Hematopoietic multipotent progenitor cell (in vitro differentiated cells): ENCODE results near the genes SLC1A4, ACTR2 and PLEK.

GRCh38 chr2:64748652-64749083, 95.0 kb upstream of the SERTAD2 start:
- CAGE, long polyA plus RNA = no peak

GRCh38 chr2:64988577-64989545, at the start of gene SLC1A4:
SLC1A4 (plus strand) TSS chr2:64989399.
- CAGE, long polyA plus RNA = no peak

- CAGE, long polyA plus RNA = no peak
These were observed 28.3 kb downstream of the CEP68 start for GRCh38 chr2:65084127-65085274.

DNA sequence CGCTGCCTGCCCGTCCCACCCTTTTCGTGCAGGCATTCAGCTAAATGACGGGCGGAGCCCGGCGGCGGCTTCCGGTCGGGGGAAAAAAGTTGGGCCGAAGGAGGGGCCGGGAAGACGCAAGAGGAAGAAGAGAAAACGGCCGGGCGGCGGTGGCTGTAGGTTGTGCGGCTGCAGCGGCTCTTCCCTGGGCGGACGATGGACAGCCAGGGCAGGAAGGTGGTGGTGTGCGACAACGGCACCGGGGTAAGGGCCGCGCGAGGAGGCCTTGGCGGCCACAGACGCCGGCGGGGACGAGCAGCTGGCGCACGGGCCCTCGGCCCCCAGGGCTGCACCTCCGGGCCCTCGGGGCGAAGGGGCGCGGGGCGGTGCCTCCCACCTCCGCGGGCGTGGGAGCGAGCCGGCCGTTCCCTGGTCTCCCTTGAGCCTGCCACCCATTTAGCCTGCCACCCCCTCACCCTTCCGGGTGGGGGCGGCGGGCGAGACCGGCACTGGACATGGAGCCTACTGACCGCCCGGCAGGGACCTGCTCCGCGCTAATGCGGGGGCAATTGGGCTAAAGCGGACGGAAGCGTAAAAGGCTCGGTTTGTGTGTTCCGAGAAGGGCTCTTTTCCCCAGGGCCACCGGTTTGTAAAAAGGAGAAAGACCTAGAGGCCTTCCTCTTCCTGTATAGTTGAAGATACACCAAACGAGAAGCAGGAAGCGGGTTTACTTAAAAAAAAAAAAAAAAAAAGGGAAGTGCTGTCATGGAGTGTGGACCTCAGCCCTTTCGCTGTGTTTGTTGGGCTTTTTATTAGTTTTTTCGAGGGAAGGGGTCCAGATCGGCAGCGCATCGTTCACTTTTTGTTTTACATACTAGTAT, at the start of gene ACTR2:
TSS of gene ACTR2 (plus strand) at position 117 of the 860 bp plus-strand sequence.
- CAGE, long polyA plus RNA = start-site peak on the plus strand centred at position 119 of the sequence, 45 bp wide, 1,918 reads

DNA sequence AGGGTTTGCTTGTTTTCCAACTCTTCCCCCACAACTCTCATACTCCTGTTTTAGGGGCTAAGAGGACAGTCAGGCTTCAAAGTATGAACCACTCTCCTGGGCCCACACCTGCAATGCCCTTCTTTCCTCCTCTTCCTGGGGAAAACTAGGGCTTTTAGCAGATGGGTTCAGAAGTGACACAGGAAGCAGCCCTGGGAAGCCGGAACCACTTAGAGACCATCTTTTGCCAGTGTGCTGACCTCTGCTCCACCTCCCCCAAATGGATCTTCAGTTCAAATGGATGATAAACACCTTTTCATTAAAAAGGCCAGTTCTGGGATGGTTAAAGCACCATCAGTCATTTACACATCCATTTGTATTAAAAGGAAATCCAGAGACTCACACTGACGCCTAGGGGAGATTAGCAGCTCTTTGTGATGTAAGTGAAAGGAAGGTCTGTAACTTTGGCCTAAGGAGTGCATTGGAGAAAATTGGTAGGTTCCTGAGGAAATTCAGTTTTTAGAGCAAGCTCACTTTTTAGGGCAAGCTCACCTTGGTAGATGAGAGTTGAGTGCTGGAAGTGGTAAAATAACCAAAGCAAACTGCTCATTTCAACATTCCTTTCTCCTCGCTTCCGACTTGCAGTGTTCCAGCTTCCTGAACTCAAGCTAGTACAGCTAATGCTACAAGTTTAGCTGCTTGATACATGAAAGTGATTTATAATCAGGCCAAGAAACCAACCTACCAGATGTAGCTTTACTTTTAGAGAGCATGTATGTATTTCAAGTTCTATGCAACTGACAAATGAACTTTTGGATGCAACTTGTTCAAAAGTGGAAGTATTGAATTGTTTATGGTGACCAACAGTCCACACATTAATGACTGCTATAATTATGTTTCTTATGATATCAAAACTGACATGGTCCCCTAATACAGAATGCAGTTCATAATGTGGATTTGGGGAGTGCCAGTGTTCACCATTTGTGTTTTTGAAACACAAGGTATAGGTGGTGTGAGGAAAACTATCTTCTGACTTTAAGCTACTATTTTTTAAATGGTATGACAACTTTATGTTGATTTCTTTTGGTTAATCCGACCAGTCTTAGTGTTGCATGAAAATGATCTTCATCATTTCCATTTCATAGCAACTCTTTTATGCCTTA, 47.8 kb downstream of the ACTR2 start:
- CAGE, long polyA plus RNA = no peak

DNA sequence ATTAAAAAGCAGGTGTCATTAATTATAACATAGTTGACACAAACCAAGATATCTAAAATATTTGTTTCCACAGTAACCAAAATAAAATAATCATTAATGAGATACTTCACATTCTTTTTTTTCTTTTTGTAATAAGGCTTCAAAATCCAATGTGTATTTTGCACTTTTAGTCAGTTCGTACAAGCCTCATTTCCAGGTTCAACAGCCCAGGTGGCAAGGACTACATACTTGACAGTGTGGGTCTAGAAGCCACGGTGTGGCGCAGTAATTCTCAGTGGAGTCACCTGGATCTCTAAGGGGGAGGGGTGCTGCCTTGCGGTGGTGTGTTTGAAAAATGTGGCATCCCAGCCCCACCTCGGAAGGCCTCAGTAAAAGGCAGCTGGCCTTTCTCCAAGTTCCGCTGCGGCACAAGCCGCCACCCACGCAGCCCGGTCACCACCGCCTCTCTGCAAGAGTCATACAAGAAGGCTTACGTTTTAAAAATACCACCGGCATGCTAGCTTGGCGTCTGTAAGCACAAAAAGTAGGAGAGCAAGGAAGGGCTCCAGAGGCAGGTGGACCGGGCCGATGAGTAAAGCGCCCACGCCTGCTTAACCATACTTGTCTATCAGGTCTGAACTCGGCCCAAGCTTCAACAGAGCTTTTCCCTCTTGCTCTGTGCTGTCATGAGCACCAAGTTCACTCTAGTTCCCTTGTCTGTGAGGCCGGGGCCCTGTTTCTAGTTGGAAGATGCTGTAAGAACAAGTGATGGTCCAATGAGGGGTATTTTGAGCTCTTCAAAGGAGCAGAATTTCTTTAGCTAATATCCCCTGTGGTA, 49.6 kb downstream of the SPRED2 start:
- CAGE, long polyA plus RNA = no peak

DNA sequence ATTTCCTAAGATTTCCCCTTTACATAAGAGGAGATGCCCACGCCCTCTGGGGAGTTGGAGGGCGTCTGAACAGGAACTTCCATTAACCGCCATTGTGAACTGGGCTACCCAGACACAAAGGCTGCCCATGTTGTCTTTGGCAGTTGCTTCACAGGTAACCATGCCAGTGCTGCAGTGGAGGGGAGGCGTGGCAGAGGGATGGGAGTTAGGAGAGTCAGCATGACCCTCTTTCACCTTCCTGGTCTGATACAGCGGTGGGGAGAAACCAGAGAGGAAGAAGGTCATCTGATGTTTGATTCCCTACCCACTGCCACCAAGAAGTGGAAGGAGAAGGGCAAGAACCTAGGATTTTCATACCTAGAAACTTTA, 47.1 kb downstream of the SPRED2 start:
- CAGE, long polyA plus RNA = no peak

DNA sequence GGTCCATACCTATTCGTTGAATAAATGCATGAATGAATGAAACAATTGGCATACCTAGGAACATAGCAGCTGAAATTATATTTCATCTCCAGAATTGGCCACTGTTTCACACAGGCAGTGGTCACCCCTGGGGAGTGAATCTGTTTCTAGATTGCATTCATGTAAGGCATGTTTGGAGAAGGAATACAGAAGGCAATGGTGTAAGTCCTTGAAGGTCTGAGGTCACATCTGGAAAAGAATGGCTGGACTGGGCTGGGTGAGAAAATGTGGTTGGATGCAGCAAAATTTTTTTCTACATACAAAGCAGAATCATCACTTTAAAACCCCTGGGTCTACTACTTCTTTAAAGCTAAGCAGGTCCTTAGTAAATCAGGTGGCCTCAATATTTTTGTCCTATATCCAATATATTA, 393.5 kb upstream of the SPRED2 start:
- CAGE, long polyA plus RNA = no peak

DNA sequence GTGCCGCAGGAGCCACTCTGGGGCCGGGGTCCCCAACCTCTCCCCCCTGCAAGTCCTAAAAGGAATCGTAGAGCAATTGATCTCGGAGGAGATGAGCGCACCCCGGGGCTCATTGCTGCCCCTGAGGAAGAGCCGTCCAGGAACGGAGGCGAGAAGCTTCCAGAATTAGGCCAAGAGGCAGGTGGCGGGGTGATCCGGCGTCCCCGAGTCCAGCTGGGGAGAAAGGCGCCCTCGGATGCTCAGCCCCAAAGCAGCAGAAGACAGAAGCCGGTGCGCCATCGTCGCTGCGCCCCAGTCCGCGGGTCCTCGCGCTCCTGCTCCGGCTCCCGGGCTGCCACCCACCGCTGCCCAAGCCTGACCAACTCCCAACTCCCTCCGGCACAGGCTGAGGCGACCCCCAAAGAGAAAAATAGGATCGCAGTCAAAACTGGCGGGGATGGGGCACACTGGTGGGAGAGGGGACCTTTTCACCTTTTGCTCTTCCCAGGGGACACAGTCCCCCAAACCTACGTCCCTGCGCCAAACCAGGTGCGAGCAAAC, 8.6 kb upstream of the MEIS1 start:
- CAGE, long polyA plus RNA = no peak

DNA sequence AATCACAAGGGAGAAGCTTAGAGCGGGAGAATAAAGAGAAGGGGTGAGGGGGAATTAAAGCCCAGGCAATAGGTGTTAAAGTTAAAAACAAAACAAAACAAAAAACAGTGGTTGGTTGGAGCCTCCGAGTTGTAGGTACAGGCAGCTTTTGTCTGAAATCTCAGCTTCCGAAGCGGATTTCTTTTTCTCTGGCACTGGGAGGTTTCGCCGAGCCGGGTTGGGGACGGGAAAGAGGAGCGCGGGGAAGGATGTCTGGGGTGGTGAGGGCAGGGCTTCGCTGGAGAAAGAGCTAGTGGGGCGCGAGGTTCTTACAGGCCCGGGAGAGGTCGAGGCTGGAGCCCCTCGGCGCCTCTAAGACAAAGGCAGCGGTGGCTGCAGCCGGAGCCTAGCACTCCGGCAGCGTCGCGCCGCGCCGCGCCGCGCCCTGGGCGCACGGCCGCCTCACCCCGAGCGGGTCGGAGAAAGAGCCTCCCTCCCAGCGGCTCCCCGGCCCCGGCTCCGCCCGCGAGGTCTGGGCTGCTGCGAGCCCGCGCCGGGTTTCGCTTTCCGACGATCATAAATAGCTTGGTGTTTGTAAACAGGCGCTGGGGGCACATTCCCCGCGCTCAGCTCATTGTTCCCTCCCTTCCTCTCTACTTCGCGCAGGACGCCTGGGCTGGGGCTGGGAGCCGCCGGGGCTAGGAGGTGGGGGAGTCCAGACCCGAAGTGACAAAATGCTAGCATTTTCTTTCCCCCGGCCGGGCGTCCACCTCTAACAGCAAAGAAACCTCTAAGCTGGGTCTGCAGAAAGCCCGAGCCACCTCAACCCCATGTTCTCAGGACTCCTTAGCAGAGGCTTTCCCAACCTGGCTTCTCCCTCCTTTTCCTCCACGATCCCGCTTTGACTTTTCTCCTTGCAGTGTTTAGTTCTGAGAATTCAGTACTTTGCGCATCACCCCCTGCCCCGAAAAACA, 867 bp upstream of the MEIS1 start:
- CAGE, long polyA plus RNA = no peak

GRCh38 chr2:66445637-66445825, 10.6 kb downstream of the MEIS1 start:
- CAGE, long polyA plus RNA = no peak

- CAGE, long polyA plus RNA = no peak
These were observed 147.9 kb downstream of the MEIS1 start for GRCh38 chr2:66582605-66583537.

- CAGE, long polyA plus RNA = no peak
These were observed 267.5 kb downstream of the MEIS1 start for GRCh38 chr2:66702197-66703016.

- CAGE, long polyA plus RNA = no peak
These were observed 155.7 kb downstream of the ETAA1 start for GRCh38 chr2:67552824-67553187.

GRCh38 chr2:67650624-67651268, 253.6 kb downstream of the ETAA1 start:
- CAGE, long polyA plus RNA = no peak

- CAGE, long polyA plus RNA = no peak
These were observed 290.0 kb downstream of the C1D start for GRCh38 chr2:67772755-67773232.

DNA sequence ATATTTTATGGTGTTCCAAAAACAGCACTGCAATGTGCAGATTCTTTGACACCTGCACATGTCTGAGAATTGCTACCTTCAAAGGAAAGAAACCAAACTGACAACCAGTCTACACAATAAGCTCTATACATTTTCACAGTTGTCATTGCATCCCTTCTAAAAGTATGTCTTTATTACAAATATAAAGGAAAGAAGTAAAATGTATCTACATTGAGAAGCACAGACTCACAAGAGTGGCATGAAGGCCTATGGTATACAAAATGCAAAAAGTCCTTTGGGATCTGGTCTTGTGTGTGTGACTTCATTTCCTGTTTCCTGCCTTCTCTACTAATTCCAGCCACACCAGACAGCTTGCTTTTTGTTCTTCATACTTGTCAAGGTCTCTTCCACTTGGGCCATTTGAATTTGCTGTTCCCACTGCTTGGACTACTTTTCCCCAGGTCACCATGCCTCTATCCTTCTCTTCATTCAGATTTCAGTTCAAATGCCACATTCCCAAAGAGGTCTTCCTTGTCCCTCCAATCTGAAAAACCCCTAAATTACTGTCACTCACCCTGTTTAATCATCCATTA, 6.3 kb downstream of the DNAAF10 start:
- CAGE, long polyA plus RNA = no peak

GRCh38 chr2:68251685-68252304, 537 bp downstream of the PPP3R1 start:
- CAGE, long polyA plus RNA = no peak

- CAGE, long polyA plus RNA = no peak
These were observed 1.6 kb downstream of the CNRIP1 start for GRCh38 chr2:68318287-68318511.

DNA sequence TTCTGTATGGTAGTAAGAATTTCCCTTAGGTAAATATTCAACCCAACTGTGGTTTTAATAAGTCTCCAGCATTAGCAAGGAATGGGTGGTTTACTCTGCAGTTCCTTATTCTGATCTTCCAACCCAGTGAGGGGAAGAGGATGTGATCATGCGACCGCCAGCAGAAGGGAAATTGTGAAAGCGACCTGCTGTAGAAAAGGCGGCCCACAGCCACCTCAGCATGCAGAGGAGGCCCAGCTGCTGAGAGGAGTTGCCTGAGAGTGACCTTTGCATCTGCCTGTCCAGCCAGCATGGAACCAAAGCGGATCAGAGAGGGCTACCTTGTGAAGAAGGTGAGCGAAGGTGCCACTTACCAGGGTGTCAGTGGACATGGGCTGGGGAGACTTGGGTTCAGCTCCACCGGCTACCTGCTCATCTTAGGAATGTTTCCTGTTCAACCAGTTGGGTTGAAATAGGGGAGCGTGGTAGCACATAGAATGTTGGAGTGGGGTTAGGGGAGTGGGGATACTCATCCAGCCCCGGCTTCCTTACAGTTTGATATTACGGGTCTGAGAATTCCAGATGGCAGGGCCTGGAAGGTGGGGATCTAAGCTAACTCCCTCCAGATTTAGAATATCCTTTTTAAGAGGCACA, at the start of gene PLEK:
TSS of gene PLEK (plus strand) at position 221 of the 633 bp plus-strand sequence.
- CAGE, long polyA plus RNA = start-site peak on the plus strand centred at position 98 of the sequence, 82 bp wide, 101 reads; start-site peak on the plus strand centred at position 262 of the sequence, 114 bp wide, 590 reads